Metanephros (tissue), 2 donors: Measurements from ENCODE around the gene ZNF397.

DNA sequence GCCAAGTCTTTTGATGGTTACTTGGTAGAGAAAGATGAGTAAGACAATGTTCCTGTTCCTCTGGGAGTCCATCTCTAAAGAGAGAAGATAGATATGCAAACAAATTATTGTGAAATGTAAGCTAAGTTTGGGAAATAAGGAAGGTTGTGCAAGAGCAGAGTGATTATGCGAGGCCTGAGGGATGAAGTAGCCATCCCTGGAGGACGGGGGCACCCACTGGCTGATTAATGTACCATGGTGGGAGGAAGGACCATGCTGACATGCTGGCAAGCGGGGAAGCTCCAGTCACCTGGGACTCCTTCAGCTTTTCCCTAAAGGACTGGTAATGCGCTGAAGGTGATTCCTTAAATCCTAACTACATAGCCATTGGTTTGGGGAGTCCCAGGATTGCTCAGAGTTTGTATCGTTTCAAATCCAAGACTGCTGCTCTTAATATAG, 897 bp upstream of the DTNA start:
- RAMPAGE, long total RNA: no peak

DNA sequence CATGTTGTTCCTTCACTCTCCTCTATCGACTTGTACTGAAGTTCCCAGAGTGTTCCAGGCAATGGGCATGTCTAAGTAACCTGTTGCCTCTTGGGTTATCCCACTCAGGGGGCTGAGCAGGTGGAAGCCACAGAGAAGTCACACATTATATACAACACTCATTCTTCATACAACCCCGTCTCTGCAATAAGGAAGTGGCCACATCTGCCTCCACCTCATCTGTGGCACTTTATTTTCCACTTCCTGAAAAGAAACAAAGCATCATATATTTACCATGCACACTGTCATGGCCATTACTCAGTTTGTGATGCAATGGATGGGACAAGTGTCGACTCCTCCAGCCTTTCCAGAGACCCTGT, 81.8 kb upstream of the ZNF397 start:
- RAMPAGE, long total RNA: no peak

DNA sequence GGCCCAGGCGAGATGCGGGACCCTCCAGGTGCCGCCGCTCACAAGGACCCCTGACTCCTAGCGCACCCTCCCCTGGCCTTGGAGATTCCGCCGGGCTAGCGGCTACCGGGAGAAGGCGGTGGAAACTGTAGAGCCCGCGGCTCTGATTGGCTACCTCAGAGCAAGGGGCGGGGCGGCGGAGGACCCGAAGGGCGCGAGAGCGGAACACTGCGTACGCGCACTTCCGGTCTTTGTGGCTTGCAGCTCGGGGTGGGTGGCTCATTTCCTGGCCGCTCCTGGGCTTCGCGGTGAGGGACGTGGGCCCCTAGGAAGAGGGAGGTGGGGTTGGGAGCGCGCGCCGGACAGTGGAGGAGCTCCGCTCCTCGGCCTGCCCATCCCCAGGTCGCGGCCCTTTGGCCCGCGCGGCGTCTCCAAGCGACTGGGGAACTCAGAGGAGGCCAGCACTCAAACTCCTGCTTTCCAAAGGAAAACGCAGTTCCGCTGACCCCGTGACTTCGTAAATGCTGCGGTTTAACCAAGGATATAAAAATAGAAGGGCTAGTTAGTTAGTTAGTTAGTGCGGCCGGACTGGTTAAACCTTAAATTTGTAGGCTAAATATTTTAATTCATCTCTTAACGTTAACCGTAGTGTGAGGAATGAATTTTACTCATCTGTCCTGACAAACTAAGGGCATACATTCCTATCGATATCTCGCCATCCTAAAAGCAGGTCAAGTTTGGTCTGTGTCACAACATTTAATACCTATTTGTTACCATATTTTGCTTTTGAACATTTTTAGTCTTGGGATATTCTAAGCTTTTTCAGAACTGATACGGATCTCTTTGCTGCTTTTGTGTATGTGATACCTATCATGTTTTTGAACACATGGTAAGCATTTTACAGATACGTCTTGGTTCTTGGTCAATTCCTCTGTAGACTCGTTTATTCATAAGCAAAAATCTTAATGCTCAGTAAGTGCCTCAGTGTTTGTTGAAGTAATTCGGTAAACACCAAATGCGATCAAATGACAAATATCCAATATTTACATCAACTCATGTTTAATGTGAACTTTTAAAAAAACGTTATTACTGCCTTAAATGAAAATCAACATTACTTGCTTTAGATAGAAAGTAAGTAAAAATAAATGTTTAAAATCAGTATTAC, at the start of gene ZNF397:
TSS of gene ZNF397 (plus strand) at position 212 of the 1,144 bp plus-strand sequence.
- RAMPAGE, long total RNA: no peak

DNA sequence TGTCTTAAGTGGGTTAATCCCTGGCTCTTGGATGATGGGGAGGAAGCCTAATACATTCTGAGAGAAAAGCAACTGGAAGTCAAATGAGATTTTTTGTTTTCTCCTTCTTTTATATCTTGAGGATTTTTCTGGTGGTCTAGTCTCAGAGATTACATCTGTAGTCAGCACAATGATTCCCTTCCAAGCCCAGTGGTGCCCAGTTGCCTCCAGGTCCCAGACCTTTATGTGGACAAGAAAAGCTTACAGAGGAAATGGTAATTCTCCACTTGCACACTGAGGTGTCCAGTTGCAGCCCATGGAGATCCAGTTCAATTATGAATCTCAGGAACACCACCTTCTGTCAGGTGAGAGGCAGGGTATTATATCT, 843 bp upstream of the ZSCAN30 start:
- RAMPAGE, long total RNA: no peak

GRCh38 chr18:35387185-35387552, 10.0 kb upstream of the ZNF396 start:
- RAMPAGE, long total RNA: no peak

- RAMPAGE, long total RNA: no peak
These were observed 26.4 kb upstream of the INO80C start for GRCh38 chr18:35523813-35524824.

DNA sequence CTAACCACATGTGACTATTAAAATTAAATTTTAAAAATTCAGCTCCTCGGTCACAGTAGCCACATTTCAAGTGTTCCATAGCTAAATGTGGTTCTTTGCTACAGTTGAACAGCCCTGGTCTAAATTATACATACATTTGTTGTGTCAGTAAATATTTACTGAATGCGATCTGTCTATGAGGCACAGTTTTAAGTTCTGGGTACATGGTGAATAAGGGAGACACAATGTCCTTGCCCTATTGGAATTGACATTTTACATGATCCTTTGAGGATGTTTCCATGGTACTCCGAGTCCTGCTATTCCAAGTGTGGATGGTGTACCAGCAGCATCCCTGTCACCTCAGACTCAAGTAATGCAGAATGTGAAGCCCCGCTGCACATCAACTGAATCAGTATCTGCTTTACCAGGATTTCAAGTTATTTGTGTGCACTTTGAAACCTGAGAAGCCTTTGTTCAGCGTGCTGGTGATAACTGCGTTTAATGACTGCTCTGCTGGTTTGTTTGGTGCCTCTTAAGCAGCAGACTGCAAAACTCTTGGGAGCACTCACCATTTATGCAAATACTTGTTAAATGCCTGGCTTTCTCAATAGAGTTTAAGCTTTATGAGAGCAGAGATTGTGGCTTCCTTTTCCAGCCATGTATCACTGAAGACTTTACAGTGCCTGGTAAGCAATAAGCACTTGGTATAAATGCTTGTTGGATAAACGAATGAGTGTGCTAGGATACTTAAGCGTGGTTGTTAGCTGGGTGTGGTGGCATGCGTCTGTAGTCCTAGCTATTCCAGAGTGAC, 1.5 kb downstream of the GALNT1 start:
- RAMPAGE, long total RNA: no peak

GRCh38 chr18:35950157-35950719, 22.2 kb upstream of the C18orf21 start:
- RAMPAGE, long total RNA: no peak

DNA sequence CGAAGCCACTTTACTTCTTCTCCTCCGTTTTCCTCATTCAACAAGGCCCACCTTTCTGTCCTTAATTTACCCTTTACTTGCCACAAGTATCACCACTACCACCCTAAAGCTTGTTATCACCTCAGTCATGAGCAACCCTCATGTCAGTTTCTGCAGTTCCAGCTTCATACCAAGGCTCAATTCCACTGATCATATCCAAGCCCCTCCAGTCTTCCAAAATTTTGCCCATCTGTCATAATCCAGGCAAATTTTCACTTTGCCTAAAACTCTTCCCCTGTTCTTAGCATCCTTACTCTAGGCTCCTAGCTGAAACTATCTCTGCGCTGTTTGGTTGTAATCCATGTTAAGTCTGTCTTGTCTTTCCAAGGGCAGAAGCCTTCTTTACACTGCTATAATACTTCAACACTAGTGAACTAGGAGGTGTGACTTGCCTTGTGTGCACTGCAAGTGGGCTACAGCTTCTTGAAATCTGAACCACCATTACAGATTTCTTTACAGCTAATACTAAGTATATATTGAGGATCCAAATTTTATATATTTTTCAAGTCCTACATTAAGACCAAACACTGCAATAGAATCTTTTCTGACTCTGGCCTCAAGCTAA, 26.1 kb downstream of the C18orf21 start:
- RAMPAGE, long total RNA: no peak

- RAMPAGE, long total RNA: no peak
These were observed 1.6 kb downstream of the ELP2 start for GRCh38 chr18:36131353-36131674.

- RAMPAGE, long total RNA: no peak
These were observed 26.3 kb downstream of the ELP2 start for GRCh38 chr18:36155874-36156437.

- RAMPAGE, long total RNA: no peak
These were observed 13.9 kb downstream of the TPGS2 start for GRCh38 chr18:36814750-36815494.

- RAMPAGE, long total RNA: no peak
These were observed 80.2 kb downstream of the CELF4 start for GRCh38 chr18:37485146-37485985.

GRCh38 chr18:37577033-37577425, 11.4 kb upstream of the CELF4 start:
- RAMPAGE, long total RNA: no peak

DNA sequence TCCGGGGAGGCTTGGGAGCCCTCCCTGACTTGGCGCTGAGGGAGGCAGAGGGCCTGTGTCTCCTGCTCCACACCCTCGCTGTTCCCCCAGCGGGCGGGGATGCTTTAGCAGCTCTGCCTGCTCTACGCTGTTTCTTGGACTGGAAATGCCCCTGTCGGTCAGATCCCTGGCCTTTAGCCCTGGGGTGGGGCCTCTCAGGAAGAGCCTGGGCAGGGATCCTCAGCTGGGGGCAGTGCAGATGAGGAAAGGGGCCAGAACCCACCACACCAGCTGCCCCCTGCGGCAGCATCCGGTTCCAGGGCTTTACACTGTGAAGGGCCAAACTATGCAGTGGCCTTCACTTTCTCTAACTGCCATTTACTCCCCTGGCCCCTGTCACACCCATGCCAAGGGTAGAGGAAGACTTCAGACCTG, 11.8 kb upstream of the CELF4 start:
- RAMPAGE, long total RNA: no peak

DNA sequence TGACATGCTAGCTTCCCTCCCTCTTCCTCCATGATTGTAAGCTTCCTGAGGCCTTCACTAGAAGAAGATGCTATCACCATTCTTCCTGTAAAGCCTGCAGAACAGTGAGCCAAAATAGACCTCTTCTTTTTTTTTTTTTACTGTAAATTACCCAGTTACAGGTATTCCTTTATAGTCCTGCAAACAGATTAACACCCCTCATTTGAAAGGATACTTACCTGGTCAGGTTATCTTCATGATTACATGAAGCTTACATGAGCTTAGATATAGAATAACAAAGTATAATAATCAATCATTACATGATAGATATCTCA, 1423.2 kb upstream of the CELF4 start:
- RAMPAGE, long total RNA: no peak

DNA sequence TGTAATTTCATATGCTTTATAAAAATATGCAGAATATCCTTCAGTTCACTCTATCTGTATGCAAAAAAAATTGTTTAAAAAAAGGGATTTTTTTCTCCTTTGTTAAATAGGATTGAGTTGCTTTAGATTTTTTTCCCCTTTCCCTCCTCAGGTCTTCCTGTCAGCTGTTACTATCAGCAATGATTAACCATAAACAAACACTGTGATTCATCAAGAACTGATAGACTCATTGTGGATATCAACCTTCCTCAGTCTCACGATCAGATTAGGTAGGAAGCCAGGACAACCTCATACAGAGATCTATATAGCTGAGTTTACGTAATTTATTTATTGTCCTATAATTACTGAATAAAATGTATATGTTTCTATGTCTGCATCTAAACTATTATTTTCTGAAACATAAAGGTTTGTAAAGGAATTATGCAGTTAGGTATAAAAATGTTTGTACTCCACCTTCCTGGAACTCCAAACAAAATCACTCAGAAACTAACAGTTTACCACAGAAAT, 2136.3 kb upstream of the CELF4 start:
- RAMPAGE, long total RNA: no peak

DNA sequence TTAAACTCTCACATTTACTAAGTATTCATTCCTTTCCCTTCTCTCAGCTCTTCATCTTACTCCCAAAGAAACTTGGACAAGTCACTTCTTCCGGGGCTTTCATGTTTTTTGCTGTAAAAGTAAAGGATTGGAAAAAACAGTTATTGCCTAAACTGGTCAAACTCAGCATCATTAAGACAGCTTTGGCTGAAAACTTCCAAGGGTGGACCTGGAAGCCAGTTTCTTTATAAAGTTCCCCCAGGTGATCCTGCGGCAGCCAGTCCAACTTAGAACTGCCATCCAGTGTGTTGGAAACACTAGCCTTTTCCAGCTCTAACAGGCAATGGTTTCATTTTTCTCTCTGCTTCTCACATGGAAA, 91.2 kb upstream of the SETBP1 start:
- RAMPAGE, long total RNA: no peak

DNA sequence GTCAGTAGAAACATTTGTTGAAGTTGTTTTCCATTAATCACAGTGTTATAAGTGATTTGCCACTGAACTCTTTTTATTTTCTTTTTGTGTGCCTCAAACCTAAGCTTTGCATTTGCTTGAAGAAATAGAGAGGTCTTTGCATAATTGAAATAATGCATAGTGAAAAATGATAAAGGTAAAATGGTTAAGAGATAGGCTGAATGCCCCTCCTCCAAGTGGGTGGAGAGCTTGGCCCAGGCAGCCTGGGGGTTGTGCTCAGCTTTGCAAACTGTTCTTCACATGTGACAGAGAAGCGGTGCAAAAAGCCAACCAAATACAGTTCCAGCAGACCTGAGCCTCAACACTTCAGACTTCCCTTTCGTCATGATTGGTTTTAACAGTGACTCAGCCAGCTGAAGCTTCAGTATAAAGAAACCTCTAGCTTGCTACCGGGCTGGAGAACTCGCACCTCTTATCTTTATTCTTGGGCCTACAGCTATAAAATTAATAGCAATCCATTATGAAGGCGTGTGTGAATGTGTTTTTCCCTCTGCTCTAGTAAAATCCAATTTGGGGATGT, 19.9 kb downstream of the SETBP1 start:
- RAMPAGE, long total RNA: no peak

GRCh38 chr18:44709476-44710091, 28.9 kb downstream of the SETBP1 start:
- RAMPAGE, long total RNA: no peak